ENCODE results near the gene CYFIP2.

DNA sequence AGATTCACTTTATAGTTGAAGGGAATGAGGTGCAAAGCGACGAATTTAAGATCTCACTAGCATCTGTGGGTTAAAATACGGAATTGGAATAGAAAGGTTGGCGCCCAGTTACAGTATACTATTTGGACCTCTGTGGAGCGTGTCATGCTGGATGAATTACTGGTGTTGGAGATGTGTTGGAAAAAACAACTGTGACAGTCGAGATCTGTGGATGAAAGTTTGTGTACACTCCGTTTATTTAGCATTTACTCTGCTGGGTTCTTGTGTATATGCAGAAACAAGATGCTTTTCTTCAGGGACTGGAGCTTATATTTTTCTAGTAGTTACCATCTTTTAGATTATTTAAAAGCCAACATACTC is 1.4 kb downstream of the G3BP1 start:
- PRO-cap, result no peak
- RAMPAGE, long total RNA, 2 experiments, result no peak in any of the 2 experiments

- PRO-cap, result no peak
- RAMPAGE, long total RNA, 2 experiments, result no peak in any of the 2 experiments
These were observed 533.2 kb upstream of the GRIA1 start for GRCh38 chr5:152957192-152957657.

GRCh38 chr5:153960564-153960933 is 78.2 kb downstream of the FAM114A2 start:
- PRO-cap, result no peak
- RAMPAGE, long total RNA, 2 experiments, result no peak in any of the 2 experiments

GRCh38 chr5:153969894-153970250 is 68.8 kb downstream of the FAM114A2 start:
- PRO-cap, result no peak
- RAMPAGE, long total RNA, 2 experiments, result no peak in any of the 2 experiments

DNA sequence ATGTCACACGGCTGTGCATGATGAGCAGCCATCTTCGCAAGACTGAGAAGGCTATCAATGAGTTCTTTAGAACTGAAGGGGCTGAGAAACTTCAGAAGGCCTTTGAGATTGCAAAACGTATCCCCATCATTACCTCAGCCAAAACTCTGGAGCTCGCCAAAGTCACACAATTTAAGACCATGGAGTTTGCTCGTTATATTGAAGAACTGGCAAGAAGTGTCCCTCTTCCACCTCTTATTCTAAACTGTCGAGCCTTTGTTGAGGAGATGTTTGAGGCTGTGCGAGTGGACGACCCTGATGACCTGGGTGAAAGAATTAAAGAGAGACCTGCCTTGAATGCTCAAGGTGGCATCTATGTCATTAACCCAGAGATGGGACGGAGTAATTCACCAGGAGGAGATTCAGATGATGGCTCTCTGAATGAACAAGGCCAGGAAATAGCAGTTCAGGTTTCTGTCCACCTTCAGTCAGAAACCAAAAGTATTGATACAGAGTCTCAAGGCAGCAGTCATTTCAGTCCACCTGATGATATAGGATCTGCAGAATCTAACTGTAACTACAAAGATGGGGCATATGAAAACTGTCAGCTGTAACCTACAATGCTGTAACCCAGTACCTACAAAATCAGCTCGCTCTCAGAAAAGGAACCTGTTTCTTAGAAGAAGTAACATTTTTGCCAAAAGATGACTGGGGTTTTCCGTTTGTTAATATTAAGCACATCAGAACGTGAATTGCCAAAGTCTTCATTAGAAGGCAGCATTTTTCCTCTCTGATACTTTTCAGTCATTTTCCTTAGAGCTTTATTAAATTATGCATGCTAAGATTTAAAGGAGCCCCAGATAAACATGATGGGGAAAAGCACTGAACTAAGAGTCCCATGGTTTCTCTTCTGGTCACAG is 14.6 kb downstream of the MFAP3 start:
- PRO-cap, result no peak
- RAMPAGE, long total RNA, 2 experiments, result no peak in any of the 2 experiments

DNA sequence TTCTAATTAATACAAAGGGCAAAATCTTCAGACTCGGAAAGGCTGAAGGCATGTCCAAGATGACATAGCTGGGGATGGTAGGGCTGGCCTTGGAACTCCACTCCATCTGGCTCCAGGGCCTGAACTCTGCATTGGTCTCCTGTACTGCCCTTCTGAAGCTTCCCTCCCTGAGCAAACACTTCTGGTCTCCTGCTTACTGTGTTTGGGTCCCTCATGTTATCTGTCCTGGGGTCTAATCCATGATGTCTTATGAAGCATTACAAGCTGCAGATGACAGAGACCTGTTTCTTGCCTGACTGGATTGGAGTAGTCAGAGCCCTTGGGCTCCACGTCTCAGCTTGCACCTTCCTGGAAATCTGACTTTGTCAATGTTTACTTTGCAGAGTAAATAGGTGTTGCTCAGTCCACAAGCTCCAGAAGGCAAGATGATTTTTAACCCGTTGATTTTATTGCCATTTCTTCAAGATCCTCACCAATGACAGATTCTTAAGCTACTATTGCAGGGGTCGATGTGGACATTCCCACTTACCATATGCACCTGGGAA is 106.2 kb downstream of the GALNT10 start:
- PRO-cap, result no peak
- RAMPAGE, long total RNA, 2 experiments, result no peak in any of the 2 experiments

GRCh38 chr5:154451288-154451821 is 5.6 kb downstream of the SAP30L start:
- PRO-cap, result no peak
- RAMPAGE, long total RNA, 2 experiments, result no peak in any of the 2 experiments

- PRO-cap, result no peak
- RAMPAGE, long total RNA, 2 experiments, result no peak in any of the 2 experiments
These were observed 5.0 kb downstream of the HAND1 start for GRCh38 chr5:154472890-154473525.

DNA sequence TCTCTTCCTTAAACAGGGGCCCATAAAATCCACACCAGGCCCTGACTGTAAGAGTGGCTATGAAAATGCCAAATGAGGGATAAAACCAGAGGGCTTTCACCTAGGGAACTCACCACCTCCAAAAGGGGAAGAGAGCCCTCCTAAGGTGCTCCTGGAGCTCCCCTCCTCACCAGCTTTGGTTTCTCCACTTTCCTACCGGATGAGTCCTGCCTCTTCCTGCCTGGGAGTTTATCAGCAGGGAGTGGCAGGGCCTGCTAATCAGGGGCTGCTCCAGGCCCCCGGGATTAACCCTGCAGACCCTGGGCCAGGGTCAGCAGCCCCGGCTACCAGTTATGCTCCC is 130.3 kb upstream of the HAND1 start:
- PRO-cap, result no peak
- RAMPAGE, long total RNA, 2 experiments, result no peak in any of the 2 experiments

GRCh38 chr5:154753640-154754229 is 1.4 kb upstream of the LARP1 start:
- PRO-cap, result bidirectional peak, plus-strand start at chr5:154754039, minus-strand start at chr5:154753920
- RAMPAGE, long total RNA, 2 experiments, result no peak in any of the 2 experiments

DNA sequence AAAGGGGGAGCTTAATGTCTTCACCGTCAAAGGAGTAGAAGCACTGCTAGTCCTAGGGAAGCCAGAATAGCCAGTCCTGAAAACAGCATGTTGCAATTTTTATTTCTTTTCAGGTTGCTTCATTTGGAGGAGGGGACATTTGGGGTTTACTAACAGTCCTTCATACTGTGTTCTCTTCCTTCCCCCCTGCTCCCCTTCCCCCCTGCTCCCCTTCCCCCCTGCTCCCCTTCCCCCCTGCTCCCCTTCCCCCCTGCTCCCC is 2.4 kb downstream of the LARP1 start:
- PRO-cap, result no peak
- RAMPAGE, long total RNA, 2 experiments, result no peak in any of the 2 experiments

GRCh38 chr5:154895597-154895986 is 37.2 kb downstream of the CNOT8 start:
- PRO-cap, result no peak
- RAMPAGE, long total RNA, 2 experiments, result no peak in any of the 2 experiments

DNA sequence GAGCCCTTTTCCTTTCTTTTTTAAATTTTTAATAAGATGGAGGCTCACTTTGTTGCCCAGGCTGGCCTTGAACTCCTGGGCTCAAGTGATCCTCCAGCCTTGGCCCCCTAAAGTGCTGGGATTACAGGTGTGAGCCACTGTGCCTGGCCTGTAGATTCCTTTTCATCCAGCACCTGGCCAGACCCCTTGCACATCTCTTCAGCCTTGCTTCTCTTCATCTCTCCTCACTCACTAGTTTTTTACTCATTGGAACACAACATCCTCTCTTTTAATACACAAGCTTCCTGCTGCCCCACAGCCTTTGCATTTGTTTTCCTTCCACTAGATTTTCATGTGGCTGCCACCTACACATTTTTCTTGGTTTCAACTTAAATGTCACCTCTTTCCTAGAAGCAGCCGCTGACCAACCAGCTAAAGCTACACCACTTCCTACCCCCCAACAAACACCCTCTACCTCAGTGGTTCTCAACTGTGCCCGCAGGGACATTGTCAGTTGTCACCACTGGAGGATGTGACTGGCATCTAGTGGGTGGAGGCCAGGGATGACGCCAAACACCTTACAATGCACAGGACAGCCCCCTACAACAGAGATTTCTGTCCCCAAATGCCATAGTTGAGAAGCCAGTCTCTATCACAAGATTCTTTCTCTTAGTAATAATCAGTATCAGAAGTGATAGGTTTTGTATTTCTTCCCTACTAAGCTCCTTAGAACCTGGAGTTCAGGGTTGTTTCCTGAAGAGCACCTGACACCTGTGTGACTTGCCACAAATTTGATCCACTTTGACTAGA is 33.7 kb downstream of the HAVCR1 start:
- PRO-cap, result no peak
- RAMPAGE, long total RNA, 2 experiments, result no peak in any of the 2 experiments

DNA sequence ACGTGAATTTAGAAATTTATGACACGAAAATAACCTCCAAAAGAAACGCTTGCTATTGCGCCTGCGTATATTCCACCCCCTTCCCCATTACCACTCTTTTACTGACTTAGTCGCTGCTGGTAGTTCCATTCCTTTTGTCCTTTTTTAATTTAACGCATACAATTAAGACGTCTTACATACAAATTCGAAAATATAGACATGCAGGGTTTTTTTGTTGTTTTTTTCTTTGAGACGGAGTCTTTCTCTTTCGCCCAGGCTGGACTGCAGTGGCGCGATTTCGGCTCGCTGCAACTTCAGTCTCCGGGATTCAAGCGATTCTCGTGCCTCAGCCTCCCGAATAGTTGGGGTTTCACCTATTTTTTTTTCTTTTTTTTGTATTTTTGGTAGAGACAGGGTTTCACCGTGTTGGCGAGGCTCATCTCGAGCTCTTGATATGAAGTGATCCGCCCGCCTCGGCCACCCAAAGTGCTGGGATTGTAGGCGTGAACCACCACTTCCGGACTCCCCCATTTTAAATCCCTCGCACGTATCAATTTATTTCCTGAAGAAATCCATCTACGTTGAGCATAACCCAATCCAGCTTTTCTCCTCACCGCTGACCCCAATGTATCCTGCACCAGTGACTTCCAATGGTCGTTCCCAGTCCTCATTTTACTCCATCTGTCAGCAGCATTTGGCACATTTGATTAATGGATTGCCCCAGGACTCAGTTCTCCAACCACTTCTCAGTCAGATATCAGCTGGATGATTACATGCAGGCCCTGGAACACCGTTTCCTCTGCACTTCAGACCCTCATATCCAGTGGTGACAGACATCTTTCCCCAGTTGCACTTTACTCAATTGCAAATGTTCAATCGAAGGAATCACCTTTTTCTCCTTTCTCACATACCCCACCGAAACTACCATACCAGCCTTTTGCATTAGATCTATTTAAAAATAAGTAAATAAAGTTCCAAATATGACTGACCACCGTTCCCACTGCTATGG is 807 bp upstream of the MED7 start:
- PRO-cap, result unidirectional peak, plus-strand start at position 109 of the sequence
- RAMPAGE, long total RNA, 2 experiments, result no peak in any of the 2 experiments

DNA sequence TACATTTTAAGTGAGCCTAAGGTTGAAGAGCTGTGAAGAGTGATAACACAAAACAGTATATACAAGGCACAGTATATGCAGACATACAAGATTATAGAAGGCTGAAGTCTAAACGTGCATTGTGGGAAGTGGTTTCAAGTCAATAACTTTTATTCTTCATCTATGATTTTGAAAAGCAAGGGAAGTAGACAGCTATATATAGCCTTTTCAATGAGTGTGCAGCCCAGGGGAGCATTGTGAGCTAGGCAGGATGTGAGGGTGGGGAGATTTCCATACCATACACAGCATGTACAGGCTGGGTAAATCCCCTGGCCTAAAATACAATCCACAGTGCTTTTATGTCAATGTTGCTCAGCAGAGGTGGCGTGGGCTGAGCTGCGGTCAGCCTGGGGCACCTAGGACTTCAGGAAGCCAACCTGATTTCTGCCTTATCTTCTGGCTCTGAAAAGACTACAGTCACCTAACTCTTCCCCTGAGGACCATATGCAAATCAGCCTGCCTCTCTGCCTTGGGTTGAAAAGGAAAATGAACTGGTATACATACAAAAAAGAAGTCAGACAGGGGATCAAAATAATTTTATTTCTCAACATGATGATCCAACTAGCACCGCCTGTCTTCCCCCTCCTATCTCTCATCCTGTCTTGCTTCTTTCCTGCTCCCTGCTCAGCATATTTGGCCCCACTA is 6.3 kb upstream of the GARIN3 start:
- PRO-cap, result no peak
- RAMPAGE, long total RNA, 2 experiments, result no peak in any of the 2 experiments

DNA sequence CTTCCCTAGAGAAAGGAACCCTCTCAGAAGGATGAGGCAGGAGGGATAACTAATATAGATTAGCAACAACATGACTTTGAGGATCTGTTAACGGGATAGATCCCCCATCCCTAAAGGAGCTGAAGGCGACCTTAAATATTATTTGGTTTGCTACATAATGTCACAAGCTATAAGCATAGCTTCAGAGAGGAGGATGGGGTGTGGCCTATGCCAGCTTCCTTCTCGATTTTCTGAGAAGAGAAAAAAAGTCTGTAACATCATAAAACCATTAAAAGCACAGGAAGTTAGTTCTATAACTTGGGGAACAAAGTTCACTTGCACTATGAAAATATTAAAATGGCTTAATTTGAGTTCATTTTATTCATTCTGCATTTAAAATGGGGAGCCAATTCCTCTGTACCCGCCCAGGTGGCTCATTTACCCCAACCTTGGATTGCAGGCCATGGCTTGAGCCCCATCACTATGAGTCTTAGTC is 16.8 kb upstream of the CYFIP2 start:
- PRO-cap, result no peak
- RAMPAGE, long total RNA, 2 experiments, result no peak in any of the 2 experiments

DNA sequence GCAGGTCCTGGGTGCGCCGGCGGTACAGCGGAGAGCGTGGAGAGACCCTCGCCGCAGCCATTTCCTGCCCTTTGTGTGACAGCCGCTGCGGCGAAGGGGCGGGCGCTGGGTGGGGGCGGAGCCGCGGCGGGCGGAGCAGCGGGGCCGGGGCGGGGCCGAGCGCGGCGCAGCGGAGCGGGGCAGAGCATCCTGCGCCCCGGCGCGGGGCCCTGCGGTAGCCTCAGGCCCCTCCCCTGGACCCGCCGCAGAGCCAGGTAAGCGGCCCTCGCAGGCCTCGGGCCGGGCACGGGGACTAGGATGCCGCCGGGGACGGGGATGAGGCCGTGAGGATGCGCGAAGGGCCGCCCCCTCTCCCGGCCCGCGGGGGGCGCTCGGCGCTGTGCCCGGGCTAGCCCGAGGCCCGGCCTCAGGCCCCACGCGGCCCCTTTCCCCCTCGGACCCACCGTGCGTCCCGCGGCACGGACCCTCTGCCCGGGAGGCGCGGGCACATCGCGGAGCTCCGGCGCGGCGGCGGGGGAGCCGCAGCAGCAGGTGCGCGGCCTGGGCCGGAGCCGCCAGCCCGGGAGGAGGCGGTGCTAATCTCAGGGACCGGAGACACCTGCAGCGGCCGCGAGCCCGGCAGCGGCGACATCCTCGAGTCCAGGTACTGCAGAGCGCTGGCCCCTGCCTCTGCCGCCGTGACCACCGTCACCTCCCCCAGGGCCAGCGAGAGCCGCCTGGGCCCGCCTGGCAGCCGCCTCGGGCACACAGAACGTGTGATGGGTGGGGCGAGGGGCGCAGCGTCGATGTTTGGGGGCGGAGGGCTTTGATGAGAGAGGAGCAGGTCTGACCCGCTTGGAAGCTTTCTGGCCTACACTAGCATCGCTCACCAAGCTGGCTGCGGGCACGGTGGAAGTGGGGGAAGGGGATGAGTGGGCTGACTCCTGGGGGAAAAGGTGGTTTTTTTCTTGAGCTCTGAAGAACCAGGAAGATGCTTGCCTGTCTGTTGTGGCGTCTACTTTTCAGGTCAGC is at the start of gene CYFIP2:
TSS of gene CYFIP2 (plus strand) at position 182 of the 1,011 bp plus-strand sequence.
- PRO-cap, result bidirectional peak, plus-strand start at position 162 of the sequence, minus-strand start at position 66 of the sequence
- RAMPAGE, long total RNA, 2 experiments, result start-site peak on the plus strand in 1 of 2 experiments, centred at position 190 of the sequence, 65 reads per replicate

GRCh38 chr5:157309357-157310037 is 36.0 kb downstream of the FNDC9 start:
- PRO-cap, result no peak
- RAMPAGE, long total RNA, 2 experiments, result no peak in any of the 2 experiments

- PRO-cap, result no peak
- RAMPAGE, long total RNA, 2 experiments, result no peak in any of the 2 experiments
These were observed 30.3 kb downstream of the FNDC9 start for GRCh38 chr5:157315194-157315612.

GRCh38 chr5:157327721-157328312 is 17.7 kb downstream of the FNDC9 start:
- PRO-cap, result no peak
- RAMPAGE, long total RNA, 2 experiments, result no peak in any of the 2 experiments

Data from prostate gland (tissue), 2 donors.